GM19240 (cell line): ENCODE results near the gene SIRPG.

GRCh38 chr20:401731-402384 is 6.2 kb upstream of the RBCK1 start:
- RRBS: no CpG with 5 or more reads among the region's 7 CpGs

GRCh38 chr20:409369-410359 is 1.6 kb downstream of the RBCK1 start:
- RRBS: no CpG with 5 or more reads among the region's 14 CpGs

DNA sequence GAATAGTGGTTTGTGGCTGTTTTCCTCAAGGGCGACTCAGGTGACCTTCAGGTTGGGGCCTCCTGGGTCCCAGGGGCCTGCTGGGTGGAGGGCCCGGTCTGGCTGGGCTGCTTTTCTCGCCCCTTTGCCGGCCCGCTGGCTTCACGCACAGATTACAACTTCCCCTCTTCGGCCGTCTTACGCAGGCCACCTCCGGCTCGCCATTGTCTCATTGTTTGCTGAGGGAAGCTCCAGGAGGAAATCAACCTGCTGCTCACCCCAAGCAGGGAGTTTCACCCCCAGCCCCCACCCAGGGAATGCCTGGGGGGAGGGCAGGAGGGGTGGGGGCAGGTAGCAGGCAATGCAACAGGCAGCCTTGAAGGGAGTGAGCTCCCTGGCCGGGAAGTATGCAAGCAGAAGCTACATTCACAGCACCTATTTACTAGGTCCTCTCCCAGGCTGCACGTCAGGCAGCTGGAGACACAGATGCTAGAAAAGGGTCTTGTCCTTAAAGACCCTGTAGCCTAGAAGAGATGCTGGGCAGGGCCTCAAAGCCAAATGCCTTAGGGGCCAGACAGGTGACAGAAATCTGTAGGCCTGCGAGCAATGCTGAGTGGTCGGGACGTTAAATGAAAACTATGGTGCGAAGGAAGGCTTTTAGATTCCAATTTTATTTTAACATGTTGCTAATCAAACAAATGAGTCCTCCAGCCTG is 31.1 kb upstream of the CSNK2A1 start:
- RRBS: 76% methylated on average over 7 of the region's 17 CpGs

- RRBS: no CpG with 5 or more reads among the region's 8 CpGs
These were observed 7.6 kb downstream of the TCF15 start for GRCh38 chr20:602364-602962.

DNA sequence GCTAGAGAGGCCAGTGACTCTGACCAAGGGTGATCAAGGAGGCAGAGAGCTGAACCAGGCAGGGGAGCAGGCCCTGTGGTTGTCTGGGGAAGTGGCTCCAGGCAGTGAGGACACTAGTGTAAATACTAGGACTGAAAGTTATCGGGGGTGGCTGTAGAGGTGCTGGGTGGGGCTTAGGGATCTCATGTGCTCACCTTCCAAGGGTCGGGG is 1.0 kb downstream of the SRXN1 start:
- RRBS: no CpG with 5 or more reads among the region's 2 CpGs

GRCh38 chr20:709361-710134 is 33.9 kb upstream of the SCRT2 start:
- RRBS: 27% methylated on average over 13 of the region's 50 CpGs

GRCh38 chr20:821185-821409 is 12.4 kb upstream of the FAM110A start:
- RRBS: no CpG with 5 or more reads among the region's 2 CpGs

- RRBS: no CpG with 5 or more reads among the region's 4 CpGs
These were observed 3.9 kb upstream of the FAM110A start for GRCh38 chr20:829557-830068.

DNA sequence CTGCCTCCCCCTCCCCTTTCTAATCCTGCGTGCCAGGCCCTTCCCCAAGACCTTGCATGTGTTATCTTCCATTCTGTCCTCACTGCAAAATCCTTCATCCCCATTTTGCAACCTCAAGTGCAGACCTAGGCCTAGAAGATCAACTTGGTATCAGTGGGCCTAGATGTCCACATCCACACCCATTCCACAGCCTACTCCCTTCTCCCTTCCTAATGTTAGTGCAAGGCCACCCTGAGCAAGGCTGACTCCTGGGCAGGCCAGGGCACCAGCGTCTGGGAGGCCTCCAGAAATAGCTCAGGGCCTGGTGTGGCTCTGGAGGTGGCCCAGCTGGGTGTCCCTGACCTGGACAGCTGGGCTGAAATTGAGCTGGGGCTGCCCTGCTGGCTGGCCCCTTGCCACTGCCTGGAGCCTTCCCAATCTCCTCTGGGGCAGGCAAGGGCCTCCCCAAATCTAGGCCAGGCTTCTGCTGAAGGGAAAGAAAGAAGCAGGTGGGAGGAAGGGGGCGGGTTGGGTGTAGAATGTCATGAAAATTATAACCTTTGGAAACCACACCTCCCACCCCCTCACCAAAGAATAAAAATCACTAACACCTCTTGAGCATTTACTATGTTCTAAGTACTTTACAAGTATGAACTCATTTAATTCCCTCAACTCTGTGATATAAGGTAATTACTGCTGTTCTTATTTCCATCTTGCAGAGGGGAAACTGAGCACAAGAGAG is 2.1 kb downstream of the FAM110A start:
- RRBS: no CpG with 5 or more reads among the region's 3 CpGs

GRCh38 chr20:841595-842762 is 8.5 kb downstream of the FAM110A start:
- RRBS: 23% methylated on average over 12 of the region's 64 CpGs

DNA sequence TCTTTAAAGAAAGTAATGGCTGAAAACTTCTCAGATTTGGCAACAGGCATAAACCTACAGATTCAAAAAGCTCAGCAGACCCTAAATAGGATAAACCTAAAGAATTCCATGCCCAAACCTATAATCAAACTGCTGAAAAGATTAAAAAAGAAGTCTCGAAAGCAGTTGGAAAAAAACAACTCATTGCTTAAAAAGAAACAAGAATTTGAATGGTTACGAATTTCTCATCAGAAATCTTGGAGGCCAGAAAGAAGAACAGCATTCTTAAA is 28.5 kb downstream of the TMEM74B start:
- RRBS: no CpG with 5 or more reads among the region's 2 CpGs

- RRBS: no CpG with 5 or more reads among the region's 5 CpGs
These were observed 18.9 kb downstream of the TMEM74B start for GRCh38 chr20:1165891-1166261.

DNA sequence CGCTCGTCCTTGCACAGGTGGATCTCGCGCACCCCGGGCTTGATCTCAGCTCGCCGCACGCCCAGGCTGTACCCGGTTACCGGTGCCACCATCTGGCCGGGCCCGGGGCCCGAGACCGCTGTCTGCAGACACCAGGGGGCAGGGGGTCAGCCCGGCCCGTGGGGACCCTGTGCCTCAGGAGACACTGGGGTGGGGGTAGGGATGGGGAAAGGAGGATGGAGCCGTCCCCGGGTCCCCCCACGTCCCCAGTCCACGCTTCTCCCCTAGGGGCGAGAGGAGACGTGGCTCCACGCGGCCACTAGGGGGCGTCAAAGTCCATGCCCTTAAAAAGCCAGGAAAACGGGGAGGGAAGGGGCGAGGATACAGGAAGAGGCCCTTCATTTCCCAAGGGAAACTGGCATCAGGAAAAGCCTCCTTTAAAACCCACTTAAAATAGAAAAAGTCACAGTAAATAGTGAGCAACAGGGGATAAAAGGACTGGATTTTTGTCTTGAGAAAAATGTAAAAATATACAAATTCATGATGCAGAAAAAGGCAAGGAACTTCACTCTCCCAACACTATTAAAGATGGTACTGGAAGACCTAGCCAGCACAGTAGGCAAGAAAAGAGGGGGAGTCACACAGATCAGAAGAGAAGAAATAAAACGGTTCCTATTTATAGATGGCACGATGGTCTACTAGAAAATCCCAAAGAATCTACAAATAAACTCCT is 15.4 kb downstream of the SDCBP2 start:
- RRBS: 28% methylated on average over 16 of the region's 29 CpGs

DNA sequence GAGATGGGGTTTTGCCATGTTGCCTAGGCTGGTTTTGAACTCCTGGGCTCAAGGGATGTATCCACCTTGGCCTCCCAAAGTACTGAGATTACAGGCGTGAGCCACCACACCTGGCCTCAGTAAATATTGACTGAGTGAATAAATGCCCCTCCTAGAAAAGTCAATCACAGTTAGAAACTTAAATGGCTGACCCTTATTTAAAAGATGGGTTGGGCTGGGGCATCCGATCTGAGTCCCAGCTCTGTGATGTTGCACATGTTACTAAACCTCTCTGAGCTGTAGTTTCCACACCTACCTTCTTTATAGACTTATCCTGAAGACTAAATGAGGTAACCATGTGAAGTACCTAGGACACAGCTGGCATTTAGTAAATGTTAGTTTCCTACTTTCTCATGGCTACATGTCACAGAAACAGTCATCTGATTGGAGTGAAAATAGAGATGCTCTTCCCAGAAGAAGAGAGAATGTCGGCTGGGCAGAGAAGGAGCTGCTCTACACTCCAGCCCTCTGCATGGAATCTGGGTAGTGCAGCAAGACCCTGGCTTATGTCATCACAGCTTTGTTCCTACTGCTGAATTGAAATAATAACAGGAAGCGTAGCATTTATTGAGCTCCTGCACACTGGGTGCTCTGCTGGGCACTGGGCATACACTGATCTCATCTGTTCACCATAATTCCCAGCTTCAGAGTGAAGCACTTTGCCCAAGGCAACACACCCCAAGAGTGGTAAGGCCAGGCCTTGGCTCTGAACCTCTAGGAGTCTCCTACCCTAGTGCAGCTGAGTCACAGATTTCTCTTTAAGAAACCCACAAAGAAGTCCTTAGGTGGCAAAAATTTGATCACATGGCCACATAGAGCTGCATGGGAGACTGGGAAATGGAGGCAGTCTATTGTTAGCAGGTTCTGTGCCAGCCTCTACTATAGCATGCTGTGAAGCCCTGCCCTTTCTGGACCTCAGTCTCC is 3.7 kb upstream of the SDCBP2 start:
- RRBS: no CpG with 5 or more reads among the region's 4 CpGs

- RRBS: no CpG with 5 or more reads among the region's 5 CpGs
These were observed at the start of gene SIRPG for GRCh38 chr20:1657639-1658239. TSS of gene SIRPG (minus strand) at chr20:1657779.

DNA sequence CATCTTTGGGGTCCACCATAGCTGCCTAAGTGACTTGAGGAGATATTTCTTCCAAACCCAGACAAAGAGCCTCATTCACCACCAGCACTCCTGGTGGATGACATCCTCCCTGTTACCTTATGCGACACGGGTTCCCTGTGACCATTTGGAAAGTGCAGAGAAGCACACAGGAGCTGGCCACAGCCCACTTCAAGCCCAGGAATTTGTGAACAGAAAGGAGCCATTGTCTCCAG is 83.6 kb upstream of the SIRPA start:
- RRBS: no CpG with 5 or more reads among the region's 2 CpGs

DNA sequence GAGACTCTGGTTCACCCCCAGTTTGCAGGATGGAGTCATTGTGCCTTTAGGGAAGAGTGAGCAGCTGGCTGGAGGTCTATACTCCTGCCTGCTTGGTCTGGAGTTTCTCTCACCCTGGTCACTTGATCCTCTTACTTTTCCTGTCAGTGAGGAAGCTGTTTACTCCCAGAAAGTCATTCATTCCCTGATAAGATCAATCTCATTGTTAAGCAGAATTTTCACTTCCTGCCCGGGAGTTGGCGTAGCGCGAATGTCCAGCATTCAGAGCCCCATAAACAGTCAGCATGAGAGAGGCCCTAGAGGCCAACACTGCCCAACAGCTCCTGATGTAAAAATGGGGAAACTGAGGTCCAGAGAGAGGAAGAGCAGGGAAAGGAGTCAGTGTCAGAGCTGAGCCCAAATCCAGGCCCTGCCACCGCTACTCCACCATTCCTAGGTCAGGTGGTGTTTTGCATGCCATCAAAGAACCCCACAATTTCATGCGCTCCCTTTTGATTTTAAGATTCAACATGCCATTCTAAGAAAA is 70.3 kb upstream of the SIRPA start:
- RRBS: no CpG with 5 or more reads among the region's 6 CpGs

GRCh38 chr20:1909766-1910335 is 14.6 kb downstream of the SIRPA start:
- RRBS: no CpG with 5 or more reads among the region's 7 CpGs

- RRBS: no CpG with 5 or more reads among the region's 32 CpGs
These were observed 42.0 kb downstream of the SIRPA start for GRCh38 chr20:1936762-1938122.

GRCh38 chr20:1943528-1944208 is 48.5 kb downstream of the SIRPA start:
- RRBS: no CpG with 5 or more reads among the region's 7 CpGs